ENCODE measurements around a stretch of chr16.

DNA sequence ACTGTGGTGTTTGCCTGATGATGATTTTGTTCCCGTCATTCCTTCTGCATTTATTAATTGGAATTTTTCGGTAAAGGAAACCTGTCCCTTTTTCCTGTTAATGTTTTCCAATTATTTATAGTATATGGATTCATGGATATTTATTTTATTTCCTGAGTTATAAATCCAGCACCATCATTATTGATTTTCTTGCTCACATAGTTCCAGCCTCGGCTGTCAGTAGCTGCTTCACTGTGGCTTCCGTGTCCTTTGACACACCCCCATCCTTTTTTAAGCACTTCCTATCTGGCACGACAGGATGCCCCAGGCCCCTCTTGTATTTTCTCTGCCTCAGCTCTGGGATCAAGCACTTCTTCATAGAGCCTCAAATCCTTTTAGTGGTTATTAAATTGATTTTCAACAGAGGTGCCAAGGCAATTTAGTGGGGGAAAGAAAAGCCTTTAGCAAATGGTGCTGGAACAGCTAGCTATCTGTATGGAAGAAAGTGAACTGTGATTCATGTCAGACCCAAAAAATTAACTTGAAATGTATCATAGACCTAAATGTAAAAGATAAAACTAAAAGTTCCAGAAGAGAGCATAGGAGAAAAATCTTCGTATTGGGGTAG, 59.8 kb downstream of the GAN start:
- PRO-cap: no peak
- RAMPAGE, long total RNA, 4 experiments: no peak in any of the 4 experiments

DNA sequence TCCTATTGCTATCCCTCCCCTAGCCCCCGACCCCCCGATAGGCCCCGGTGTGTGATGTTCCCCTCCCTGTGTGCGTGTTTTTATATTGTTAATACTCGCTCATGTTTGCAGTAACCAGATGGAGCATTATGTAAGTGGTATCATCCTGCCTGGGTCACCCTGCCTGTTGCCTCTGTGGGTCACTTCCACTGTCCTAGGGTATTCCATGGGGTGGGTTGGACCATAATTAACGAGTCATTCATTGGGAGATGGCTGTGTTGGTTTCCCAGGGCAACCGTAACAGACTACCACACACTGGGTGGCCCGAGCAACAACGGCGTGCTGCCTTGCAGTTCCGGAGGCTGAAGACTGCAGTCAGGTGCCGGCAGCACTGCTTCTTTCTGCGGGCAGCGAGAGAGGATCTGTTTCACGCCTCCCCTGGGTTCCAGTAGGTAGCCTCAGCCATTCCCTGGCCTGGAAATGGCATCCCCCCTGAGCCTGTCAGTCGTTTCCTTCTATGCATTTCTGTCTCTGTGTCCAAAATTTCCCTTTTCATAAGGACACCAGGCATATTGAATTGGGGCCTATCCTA, 28.9 kb upstream of the CMIP start:
- PRO-cap: no peak
- RAMPAGE, long total RNA, 4 experiments: no peak in any of the 4 experiments

DNA sequence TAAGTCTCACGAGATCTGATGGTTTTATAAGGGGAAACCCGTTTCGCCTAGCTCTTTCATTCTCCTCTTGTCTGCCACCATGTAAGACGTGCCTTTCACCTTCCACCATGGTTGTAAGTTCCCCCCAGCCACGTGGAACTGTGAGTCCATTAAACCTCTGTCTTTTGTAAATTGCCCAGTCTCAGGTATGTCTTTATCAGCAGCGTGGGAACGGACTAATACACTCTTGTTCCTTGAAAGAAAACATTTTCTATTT, 6.6 kb downstream of the CMIP start:
- PRO-cap: no peak
- RAMPAGE, long total RNA, 4 experiments: no peak in any of the 4 experiments

DNA sequence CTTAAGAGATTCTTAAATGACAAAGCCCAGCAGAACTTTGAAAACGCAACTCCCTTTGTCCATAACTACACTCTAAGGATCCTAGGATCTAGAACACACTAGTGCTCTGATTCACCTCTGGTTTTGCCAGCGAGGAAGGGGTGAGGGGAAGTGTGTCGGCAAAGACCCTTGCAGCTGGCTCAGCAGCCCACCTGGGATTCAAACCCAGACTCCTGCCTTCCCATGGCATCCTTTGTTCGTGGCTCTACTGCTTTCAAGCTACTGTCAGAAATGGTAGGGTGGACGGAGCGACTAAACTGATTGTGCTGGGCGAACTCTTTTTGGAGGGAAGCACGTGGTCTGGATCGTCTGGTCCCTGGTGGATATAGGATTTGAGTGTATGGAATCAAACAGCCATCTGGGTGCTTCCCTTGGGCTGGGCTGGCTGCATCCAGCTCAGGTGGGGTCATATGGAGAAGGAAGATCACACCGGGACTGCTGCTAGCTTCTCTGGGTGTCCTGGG, 8.4 kb downstream of the CMIP start:
- PRO-cap: no peak
- RAMPAGE, long total RNA, 4 experiments: no peak in any of the 4 experiments

GRCh38 chr16:81463196-81463715, 18.6 kb downstream of the CMIP start:
- PRO-cap: no peak
- RAMPAGE, long total RNA, 4 experiments: no peak in any of the 4 experiments

- PRO-cap: no peak
- RAMPAGE, long total RNA, 4 experiments: no peak in any of the 4 experiments
Observed at GRCh38 chr16:81526724-81527418, 82.3 kb downstream of the CMIP start.

- PRO-cap: unidirectional peak, plus-strand start at chr16:81530483
- RAMPAGE, long total RNA, 4 experiments: no peak in any of the 4 experiments
Observed at GRCh38 chr16:81530208-81530727, 85.7 kb downstream of the CMIP start.

DNA sequence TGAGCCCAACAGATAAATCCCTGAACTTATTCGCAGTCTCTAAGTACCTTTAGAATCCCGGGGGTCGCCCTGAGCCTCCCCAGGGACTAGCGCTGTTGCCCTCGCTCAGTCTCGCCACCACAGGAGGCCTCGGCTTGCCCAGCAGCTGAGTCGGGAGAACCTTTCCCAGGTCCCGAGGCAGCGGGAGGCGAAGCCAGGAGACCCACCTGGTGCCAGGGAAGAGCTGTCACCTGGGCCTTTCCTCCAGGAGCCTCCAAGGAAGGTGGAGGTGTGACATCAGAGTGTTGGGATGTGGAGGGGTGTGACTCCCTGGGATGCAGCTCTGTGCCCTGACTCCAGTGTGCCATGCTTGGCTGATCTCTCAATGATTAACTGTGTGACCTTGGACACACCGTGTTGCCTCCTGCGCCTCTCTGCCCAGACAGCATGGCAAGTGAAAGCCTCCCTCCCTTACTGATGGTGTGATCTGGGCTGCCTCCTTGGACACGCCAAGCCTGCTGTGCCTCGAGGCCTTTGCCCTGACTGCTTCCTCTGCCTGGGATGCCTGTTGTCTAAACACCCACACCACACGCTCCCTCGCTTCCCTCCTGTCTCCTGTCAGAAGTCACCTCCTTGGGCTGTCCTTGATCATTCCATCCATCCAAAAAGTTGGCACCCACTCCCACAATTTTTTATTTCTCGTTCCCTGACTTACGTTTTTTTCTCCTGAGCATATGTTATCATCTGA, 88.0 kb downstream of the CMIP start:
- PRO-cap: bidirectional peak, plus-strand start at position 456 of the sequence, minus-strand start at position 255 of the sequence
- RAMPAGE, long total RNA, 4 experiments: no peak in any of the 4 experiments

GRCh38 chr16:81551932-81552589, 107.5 kb downstream of the CMIP start:
- PRO-cap: no peak
- RAMPAGE, long total RNA, 4 experiments: no peak in any of the 4 experiments

- PRO-cap: no peak
- RAMPAGE, long total RNA, 4 experiments: no peak in any of the 4 experiments
Observed at GRCh38 chr16:81692935-81694450, 85.6 kb upstream of the PLCG2 start.

- PRO-cap: no peak
- RAMPAGE, long total RNA, 4 experiments: no peak in any of the 4 experiments
Observed at GRCh38 chr16:81711612-81712116, 67.4 kb upstream of the PLCG2 start.

- PRO-cap: no peak
- RAMPAGE, long total RNA, 4 experiments: no peak in any of the 4 experiments
Observed at GRCh38 chr16:81774260-81774697, 4.8 kb upstream of the PLCG2 start.

GRCh38 chr16:81785569-81786914, 7.0 kb downstream of the PLCG2 start:
- PRO-cap: no peak
- RAMPAGE, long total RNA, 4 experiments: start-site peak on the plus strand in 2 of 4 experiments, at chr16:81785774-81786266 at its widest, 9 to 15 reads per replicate

DNA sequence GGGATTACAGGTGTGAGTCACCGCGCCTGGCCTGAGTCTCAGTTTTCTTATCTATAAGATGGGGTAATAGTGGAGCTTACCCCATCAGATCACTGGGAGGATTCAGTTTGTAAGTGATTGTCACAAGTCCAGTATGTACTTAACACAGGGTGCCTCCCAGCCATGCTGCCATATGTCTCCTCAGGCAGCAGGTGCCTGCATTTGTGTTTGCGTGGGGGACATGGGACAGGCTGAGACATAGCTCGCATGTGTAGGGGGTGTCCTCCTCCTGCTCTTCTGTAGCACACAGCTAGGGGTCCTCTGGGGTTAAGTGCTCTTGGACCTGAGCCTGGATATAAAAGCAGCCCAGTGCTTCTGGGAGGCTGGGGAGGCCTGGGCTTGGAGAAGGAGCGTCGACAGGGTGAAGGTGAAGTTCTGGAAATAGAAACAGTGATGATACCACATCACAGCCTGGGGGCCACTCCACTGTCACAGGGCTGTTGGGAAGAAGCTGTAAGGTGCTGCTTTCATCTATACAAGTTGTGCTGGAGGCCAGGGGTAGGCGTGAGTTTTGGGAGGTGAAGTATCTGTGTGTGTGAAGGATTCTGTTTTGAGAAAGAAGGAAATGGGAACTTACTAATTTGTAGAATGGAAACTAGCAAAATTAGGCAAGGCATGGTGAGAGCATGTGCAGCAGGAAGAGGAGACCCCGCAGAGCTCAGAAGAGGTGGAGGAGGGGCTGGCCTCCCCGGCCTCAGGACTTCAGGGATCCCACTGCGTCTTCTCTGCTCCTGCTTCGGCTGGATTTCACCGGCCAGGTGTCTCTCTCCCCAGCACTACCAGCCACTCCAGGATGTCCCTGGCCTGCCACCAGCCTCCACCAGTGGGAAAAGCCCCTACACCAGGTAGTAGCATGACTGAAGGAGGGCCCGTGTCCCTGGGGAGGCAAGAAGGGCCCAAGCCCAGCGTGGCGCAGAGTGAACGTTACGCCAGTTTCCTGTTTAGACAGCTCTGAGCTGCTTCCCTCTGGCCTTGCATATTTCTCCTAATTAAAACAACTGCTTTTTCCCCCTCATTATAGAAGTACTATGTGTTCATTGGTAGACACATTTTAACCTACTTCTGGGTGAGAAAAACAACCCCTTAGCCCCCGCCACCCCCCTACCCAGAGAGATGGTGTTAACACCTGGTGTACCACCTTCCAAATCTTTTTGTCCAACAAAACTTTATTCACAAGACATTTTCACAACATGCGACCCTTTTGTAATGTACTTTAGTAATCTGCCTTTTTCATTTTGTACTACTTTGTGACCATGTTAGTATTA, 19.5 kb downstream of the PLCG2 start:
- PRO-cap: no peak
- RAMPAGE, long total RNA, 4 experiments: start-site peak on the plus strand in 1 of 4 experiments, centred at position 796 of the sequence, 5 reads per replicate

GRCh38 chr16:81841698-81842363, 62.7 kb downstream of the PLCG2 start:
- PRO-cap: no peak
- RAMPAGE, long total RNA, 4 experiments: no peak in any of the 4 experiments

DNA sequence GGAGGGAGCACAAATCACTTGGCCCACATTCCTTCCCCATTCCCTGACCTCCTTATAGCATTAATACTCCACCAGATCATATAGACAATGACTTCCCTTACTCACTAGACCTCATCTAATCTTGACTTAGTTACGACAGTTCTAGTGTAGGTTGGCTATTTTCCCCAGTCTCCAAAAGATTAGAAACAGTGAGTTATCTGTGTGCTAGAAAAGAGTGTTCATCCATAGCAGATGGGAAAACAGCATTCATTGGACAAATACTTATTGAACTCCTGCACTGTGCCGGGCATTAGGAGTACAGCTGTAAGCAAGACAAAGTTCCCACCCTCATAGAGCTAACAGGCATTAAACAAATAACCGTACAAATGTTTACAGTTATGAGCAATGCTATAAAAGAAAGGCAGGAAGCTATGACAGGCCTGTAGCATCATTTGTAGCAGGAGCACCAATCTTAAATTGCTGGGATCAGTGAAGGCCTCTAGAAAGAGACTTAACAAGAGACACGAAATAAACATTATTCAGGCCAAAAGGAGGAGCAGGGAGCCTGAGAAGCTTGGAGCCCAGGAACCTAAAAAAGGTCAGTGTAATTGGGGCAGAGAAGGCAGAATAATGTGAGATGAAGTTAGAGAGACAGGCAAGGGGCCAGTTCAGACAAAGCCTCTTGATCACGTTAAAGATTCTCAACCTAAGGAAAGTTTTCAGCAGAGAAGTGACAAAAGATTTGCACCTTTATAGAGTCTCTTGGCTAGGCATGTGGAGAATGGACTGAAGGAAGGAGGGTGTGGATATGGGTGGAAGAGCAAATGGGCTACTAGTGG, 15.6 kb downstream of the SDR42E1 start:
- PRO-cap: no peak
- RAMPAGE, long total RNA, 4 experiments: start-site peak on the plus strand in 2 of 4 experiments, centred at positions 426 to 438 of the sequence, 12 to 42 reads per replicate

- PRO-cap: no peak
- RAMPAGE, long total RNA, 4 experiments: no peak in any of the 4 experiments
Observed at GRCh38 chr16:82136712-82137490, 33.1 kb downstream of the MPHOSPH6 start.

GRCh38 chr16:82195935-82196495, 26.0 kb upstream of the MPHOSPH6 start:
- PRO-cap: no peak
- RAMPAGE, long total RNA, 4 experiments: no peak in any of the 4 experiments

- PRO-cap: no peak
- RAMPAGE, long total RNA, 4 experiments: no peak in any of the 4 experiments
Observed at GRCh38 chr16:82652306-82652876, 25.6 kb downstream of the CDH13 start.

DNA sequence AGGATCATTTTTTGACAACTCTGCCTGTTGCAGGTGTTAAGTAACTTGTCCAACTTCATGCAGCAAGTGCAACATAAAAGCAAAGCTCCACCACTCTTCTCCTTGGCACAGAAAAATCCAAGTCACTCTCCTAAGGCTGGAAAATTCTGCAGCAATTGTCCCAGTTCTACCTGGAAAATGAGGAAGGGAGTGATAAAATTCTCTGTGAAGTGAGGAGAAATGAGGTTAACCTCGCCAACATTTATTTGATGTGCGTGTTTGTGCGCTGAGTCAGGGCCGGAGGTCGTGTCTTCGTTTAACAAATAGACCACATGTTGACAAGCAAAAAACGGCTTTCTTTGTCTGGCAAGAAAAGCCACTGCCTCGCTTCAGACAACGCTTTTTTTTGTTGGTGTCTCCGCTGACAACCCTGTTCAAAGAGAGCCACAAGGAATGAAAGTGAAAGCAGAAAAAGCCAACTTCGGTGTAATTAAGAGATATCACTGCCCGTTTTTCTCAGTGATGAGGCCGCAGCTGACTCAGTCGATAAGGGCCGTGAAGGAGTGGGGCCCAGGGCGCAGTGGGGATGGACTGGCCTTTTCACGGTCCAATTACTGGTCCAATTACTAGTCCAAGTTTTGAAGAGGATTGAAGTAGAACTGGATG, 510.5 kb downstream of the CDH13 start:
- PRO-cap: no peak
- RAMPAGE, long total RNA, 4 experiments: no peak in any of the 4 experiments